ENCODE data around the genes HTR5A and SHH.

DNA sequence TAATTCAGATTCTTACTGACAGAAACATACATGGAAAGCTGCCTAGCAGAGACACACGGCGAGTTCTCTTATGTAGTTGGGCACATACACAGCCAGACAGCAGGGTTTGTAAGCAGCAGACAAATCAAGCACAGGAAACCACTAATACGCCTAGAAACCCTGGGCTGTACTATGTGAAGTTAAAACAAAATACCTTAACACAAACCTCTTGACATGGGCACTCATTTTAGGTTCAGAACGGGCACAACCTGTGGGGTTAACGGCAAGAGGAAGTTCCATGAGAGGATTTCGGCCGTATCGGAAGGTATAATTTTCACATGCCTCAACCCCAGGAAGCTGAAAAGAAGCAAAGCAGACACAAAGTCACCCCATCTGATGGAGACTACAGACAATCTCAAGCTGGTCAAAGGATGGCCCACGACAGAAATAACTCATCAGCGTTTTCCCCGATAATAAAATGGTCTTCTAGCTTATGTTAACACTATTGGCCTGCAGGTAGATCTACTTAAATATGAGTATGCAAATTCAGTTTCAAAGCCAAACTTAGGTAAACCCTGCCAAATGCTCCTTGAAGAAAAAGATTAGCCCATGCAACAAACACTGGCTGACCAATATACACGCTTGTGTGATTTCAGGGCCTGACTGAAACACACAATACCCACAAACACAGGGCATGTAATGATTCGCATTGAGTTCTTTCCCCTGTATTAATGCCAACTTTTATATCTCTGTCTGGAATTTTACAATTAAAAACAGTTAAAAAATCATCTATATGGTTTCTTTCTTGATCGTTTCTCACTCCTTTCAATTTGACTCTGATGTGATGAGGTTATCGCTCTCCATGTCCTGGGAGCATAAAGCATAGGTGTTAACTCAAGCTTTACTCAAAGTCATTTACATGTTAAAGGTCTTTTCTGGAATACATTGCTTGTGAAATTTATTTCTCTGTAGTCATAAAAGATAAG lies 119.8 kb downstream of the GALNT11 start:
- PRO-cap = no peak

GRCh38 chr7:152383840-152384904 lies 51.6 kb downstream of the KMT2C start:
- PRO-cap = no peak

- PRO-cap = no peak
Measured at GRCh38 chr7:152433718-152434148, 2.1 kb downstream of the KMT2C start.

DNA sequence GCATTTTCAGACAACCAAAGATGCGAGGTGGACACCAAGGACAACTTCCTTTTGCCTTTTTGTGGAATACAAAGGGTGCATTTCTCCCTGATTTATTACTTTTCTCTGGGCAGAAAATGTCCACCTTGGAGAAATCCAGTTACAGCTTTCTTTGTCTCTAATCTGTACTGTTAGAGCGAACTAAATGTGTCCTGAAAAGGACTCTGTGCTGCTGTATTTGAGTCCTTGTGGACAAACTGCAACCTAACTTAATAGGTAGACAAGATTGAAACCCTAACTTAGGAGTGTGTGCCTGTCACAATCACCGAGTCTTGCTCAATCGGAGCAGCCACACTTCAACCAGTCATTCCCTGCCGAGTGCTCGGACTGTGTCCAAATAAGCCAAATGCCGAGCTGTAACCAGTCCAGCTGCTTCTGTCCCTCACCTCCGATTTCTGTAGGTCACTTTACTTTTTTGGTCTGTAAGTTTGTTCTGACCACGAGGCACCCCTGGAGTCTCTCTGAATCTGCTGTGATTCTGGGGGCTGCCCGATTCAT lies 139.8 kb downstream of the ACTR3B start:
- PRO-cap = no peak

GRCh38 chr7:154702814-154703088 lies 300.2 kb downstream of the PAXIP1 start:
- PRO-cap = no peak

DNA sequence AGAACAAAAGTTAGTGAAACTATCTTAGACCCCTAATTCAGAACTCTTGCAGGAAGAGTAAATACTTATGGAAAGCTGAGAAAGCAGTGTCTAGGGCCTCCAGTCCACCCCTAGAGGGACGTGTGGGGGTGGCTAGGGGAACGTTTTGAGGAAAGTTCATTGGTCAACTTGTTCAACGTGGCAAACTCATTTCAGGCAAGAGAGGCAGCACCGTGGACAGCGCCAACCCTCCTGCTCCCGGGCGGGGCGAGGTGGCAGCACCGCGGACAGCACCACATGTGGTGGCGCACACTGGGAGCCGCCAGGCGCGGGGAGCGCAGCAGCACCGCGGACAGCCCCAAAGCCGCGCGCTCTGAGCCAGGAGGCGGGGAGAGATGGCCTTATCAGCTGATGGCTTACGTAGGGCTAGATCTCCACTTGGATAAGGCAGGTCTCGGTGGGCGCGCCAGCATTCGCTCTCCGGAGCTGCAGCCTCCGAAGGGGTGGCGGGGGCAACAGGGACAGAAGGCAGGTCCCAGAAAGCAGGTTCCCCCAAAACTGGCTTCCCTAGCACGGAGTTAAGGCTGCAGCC lies at the start of gene HTR5A:
Gene HTR5A, plus strand, starts transcription at position 448 of the 571 bp plus-strand sequence.
- PRO-cap = no peak

DNA sequence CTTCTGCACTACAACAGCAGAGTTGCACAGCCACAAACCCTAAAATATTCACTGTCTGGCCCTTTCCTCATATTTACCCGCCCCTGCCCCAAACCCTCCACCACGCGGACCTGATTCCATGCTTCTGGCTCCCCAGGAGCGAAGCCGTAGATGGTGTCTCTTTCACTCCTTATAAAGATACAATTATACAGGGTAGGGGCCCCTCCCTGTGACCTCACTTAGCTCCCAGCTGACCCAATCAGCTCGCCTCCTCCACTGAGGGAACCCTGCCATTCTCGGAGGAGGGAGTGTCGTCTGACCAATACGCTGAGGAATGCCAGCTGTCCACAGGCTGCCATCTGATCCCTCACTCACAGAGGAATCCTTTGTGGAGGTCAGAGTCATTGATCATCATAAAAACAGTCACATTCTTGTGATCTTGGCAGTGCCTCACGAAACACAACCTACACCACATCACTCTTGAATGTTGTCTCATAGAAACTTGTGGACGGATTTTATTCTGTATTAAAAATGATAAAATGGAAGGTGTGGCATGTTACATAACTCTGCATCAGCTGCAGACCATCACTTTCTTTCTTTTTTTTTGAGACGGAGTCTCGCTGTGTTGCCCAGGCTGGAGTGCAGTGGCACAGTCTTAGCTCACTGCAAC lies 67.5 kb upstream of the INSIG1 start:
- PRO-cap = no peak

- PRO-cap = no peak
Measured at GRCh38 chr7:155266362-155266825, 31.3 kb upstream of the INSIG1 start.

GRCh38 chr7:155269651-155269938 lies 28.1 kb upstream of the INSIG1 start:
- PRO-cap = no peak

- PRO-cap = bidirectional peak, plus-strand start at chr7:155299143, minus-strand start at chr7:155298997
Measured at GRCh38 chr7:155298688-155299086, 1.0 kb downstream of the INSIG1 start.

- PRO-cap = no peak
Measured at GRCh38 chr7:155307909-155308235, 10.2 kb downstream of the INSIG1 start.

GRCh38 chr7:155358372-155358829 lies 60.7 kb downstream of the INSIG1 start:
- PRO-cap = no peak

- PRO-cap = no peak
Measured at GRCh38 chr7:155638411-155638817, 6.0 kb upstream of the RBM33 start.

GRCh38 chr7:155731244-155731684 lies 81.0 kb downstream of the SHH start:
- PRO-cap = no peak

- PRO-cap = no peak
Measured at GRCh38 chr7:155805367-155805935, 6.8 kb downstream of the SHH start.

DNA sequence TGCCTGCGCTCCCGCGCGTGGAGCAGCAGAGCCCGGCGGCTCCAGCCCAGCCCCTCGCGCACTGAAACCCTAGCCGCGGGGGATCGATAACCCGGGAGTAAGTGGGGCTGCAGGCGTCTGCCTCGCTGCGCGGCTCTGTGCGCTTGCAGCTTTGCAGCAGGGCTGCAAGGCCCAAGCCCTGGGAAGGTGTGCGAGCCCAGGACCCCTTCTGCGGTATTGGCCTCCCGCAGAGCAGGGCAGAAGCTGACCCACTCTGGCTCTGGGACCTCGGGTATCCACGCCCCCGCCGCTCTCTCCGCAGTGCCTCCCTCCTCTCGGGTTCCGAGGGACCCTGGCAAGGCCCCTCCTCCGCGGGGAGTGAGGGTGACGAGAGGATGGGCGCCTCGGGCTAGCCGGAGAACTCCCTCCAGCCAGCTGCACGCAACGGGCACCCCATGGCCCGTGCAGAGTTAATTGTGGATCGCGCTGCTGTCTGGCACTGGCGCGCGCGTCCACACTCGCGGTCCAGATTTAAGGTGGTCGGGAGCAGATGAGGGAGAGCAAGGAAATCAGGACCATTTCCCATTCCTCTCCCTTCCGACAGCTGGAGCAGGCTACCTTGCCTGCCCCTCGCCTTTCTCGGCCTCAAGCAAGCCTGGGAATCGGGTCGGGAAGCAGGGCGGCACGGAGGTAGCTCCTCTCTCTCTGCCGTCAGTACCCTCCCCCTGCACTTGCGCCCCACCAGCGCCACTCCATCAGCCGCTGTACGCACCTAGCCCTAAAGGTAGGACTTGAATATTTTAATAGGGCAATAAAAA lies 2.0 kb downstream of the SHH start:
- PRO-cap = no peak

- PRO-cap = no peak
Measured at GRCh38 chr7:155811940-155812540, at the start of gene SHH. SHH (minus strand) TSS chr7:155812463.

- PRO-cap = no peak
Measured at GRCh38 chr7:155885471-155886209, 73.4 kb upstream of the SHH start.

- PRO-cap = no peak
Measured at GRCh38 chr7:155961571-155962239, 149.4 kb upstream of the SHH start.

DNA sequence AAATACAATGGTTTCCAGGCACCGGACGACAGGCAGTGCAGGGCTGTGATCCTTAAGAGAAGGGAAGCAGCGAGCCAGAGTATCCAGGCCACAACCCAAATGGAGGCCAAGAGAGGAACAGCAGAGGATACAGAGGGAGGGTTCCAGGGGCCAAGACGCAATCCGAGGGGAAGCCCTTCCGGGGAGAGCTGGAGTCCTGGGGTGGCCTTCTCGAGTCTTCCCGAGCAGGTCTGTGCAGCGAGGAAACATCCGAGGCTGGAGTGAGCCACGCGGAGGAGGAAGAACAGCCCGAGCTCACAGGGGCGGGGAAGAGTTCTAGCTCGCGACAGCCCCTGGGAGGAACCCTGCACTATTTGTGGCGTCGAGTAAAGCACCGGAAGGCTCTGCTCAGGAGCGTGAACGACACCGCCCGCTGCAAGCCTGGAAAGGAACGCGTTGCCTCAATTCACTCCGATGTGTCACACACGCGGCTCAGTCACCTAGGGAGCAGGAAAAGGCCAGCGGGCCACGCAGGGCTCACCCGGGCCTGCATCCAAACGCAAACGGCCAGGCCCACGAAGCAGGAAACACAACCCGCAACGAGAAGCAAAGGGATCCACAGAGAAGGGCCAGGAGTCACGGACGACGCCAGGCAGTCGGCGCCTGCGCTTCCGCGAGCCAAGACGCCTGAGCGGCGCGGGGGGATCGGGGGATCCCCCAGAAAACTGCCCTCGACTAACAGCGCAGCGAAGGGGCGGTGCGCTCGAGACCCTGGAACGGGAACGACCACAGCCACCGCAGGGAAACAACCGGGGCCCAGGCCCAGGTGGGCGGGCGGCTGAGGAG lies 833 bp upstream of the RNF32 start:
- PRO-cap = no peak